Psoas muscle (tissue), 2 donors: ENCODE data around the gene TMBIM4.

DNA sequence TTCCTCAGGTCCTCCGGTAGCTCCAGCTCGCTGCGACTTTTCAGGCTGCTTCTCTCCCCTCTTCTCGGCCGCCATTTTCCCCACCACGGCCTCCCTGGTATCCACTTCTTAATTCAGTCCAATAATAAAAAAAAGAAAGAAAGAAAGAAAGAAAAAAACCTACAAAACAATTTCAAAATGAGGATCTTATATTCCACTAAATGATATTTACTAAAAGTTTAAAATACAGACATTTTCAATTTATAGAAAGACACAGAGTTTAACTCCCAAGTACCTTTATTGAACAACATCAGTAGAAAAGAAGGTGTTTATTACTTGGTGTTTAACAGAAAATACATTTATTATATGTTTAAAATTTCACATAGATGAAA is 177.9 kb upstream of the HMGA2 start:
- PRO-cap, 2 experiments: no peak in any of the 2 experiments

DNA sequence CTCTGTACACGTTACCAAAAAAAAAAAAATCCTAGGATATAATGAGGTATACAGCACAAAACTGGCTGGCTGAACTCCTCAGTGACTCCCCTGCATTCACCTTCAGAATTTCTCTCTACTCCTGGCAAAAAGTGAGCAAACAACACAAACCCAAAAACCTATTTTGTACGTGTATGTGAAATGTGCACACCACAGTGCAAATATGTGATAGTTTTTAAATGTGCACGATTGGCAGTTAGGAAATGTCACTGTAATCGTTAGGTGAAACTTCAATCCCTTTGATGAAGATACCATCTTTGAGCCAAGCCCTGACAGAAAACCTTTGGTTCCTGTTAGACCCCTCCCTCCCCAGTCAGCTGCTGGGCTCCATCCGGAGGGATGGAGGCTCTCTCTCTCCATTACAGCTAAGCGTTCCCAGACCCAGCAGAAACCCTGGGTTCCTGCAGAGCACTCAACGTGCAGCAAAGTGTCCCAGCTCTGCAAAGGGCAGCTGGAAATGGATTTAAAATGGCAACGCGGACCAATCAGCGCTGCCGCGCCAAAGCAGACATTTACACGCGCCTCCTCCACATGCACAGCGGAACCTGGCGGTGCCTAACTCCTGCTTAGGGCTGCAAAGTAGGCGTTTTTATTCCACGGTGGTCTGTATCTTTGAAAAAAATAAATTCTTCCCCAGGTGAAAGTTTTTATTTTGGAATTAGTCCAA is 1.6 kb upstream of the HMGA2 start:
- PRO-cap, 2 experiments: no peak in any of the 2 experiments

- PRO-cap, 2 experiments: no peak in any of the 2 experiments
Measured at GRCh38 chr12:65825380-65825861, 1.1 kb downstream of the HMGA2 start.

DNA sequence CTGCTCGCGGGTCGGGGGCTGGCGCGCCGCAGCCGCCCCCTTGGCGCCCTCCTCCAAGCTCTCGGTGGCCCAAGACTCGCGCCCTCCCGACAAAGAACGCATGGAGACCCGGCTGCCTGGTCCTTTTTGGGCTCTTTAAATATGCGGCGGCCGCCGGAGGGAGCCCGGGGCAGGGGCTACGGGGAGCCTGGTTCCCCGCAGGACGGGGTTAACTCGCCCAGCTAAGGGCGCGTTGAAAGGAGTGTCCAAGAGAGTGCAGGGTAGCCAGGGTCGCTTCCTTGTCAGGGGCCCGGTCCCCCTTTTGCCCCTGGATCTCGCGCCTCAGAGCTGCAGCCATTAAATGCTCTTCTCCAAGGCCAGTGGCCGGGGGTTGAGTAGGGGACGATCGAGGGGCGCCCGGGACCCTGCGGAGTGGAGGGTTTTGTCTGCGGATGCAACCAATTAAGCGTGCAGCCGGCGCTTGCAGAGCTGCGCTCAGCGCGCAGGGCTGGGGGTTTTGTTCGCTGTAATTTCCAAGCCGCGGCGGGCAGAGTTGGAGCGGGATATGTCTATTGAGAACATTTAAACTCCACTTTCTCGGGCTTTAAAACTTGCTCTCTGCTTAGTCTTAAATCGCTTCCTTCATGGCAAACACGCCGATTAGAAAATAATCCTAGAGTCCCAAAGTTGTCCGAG is 1.7 kb downstream of the HMGA2 start:
- PRO-cap, 2 experiments: no peak in any of the 2 experiments

DNA sequence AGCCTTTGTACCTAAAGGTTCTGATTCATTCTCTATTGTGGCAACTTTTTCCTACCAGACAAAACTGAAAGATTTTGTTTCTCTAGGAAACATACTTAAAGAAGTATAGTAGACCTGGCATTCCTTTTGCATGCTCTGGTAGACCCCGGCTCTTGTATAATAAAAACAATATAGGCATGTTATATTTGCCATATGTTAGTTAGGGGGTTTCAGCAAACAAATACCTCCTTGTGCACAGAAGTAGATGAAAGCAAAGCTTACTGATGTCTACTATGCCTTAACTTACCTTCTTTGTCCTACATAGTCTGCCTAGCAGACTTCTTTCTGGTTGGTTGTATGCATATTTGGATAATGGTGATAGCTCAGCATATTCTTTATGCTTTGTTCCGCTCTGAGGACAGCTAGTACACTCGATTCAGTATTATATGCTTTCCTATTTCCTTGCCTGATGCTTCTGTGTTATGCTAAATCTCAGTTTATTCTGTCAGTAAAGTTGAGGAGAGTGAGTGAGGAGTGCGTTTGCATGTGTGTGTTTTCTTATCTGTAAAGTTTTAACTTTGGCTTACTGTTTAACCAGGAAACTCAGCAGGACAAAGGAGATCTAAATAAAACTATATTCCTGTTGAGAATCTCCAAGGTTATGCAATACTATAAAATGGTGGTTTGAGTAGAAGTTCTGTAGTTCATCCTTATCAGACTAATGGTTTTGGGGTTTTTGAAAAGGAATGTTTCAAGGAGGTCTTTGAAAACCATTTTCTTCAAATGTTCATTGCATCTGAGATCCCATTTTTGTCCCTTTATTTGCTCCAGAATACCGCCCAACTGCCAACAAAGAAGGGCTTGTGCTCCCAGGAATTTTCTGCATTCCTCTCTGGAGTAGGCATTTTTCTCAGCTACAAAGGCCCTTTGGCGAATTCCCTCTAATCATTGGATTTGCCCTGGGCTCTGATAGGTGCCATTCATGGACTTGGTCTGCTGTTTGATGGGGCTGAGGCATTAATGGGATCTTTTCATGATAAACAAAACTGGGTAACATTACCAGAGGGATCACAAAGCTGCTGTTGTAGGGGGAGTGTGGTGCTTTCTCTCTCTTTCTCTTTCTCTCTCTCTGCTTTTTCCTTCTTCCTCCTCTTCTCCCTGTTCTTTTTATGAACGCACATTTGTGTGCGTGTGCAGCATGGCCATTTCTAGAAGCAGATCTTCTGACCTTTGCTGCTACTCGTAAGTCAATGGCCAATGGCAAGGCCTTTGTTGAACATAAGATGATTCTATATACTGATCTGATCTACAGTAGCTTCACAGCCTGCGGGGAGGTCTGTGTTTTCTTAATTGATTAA is 71.6 kb downstream of the HMGA2 start:
- PRO-cap, 2 experiments: no peak in any of the 2 experiments

DNA sequence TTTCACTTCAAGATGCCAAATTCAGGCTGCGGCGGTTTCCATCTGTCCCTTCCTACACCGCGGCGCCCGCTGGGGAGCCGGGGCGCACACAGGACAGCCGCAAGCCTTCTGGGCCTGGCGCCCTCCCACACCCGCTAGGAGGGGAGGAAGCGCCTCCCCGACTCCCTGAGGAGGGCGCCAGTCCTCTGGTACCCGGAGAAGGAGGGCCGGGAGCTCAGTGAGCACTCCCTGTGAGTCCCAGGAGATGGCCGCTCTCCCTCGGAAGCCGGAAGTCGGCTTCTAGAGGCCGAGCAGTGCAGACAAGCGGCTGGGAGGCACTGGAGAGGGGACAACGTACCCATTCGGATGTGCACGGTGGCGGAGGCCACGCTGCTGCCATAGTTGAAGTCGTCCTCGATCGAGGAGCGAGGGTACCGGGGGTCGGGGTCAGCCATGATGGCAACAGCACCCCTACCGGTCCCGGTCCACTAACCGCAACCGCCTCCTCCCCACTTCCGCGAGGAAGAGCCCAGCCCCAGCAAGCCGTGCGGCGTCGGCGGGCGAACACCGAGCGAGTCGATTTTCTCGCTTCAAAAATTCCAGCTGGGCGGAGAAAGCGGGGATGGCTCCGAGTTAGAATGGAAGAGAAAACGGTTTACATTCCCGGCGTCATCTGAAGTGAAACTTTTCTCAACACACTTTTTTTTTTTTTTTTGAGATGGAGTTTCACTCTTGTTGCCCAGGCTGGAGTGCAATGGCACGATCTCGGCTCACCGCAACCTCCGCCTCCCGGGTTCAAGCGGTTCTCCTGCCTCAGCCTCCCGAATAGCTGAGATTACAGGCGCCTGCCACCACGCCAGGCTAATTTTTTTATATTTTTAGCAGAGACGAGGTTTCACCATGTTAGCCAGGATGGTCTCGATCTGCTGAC is at the start of gene TMBIM4:
TMBIM4 (minus strand) TSS at position 479 of the 910 bp plus-strand sequence.
- PRO-cap, 2 experiments: peak in 2 of 2 experiments; most common plus-strand start position 520 of the sequence (in 2); most common minus-strand start position 164 of the sequence (in 2)

DNA sequence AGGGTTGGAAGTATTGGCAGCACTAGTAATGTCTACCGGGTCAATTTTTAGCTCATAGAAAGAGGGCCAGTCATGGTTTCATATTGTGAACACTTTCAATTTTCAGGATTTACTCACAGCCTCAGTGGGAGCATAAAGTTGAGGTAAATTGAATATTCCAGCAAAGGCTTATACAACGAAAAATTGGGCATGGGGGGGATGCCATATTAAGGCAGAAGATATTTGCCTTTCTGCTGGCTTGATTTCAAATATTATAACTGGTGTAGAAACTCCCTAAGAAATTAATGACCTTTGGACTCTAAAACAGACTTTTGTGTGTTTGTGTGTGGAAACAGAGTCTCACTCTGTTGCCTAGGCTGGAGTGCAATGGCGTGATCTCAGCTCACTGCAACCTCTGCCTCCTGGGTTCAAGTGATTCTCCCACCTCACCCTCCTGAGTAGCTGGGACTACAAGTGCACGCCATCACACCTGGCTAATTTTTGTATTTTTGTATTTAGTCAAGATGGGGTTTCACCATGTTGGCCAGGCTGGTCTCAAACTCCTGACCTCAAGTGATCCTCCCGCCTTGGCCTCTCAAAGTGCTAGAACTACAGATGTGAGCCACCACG is 11.6 kb downstream of the IRAK3 start:
- PRO-cap, 2 experiments: no peak in any of the 2 experiments

DNA sequence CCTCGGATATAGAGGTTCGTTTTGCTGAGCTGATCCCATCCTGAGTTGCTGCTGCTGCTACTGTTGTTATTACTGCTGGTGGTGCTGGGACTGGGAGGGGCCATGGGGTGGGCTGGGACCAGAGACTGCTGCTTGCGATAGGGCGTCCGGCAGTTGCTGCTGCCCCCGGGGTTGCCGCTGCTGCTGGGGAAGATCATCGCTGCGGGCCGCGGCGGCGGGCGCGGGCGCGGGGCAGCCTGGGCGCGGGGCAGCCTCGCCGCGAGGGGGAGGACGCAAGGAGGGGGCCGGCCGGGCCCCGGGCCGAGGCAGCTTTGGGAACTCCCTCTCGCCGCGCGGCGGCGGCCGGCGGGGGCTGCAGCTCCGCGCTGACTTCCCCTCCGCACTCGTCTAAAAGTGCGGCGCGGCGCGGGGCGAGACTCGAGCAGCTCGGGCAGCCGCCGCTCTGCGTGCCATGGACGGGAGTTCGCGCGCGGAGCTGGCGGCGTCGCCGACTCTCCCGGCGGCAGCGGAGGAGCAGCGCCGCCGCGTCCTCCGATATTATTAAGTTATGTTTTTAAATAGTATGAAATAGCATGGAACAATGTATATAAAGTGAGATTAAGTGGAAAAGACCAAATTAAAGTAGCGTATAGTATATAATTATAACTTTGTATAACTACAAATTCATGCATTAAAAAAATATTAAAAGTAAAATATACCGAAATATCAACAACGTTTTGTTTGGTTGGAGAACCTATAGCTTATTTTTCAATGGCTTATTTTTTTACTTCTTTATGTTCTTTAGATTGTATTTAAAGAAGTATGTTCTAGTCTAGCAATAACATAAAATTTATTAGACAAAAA is 46.3 kb downstream of the IRAK3 start:
- PRO-cap, 2 experiments: peak in 1 of 2 experiments; most common plus-strand start position 196 of the sequence (in 1)

DNA sequence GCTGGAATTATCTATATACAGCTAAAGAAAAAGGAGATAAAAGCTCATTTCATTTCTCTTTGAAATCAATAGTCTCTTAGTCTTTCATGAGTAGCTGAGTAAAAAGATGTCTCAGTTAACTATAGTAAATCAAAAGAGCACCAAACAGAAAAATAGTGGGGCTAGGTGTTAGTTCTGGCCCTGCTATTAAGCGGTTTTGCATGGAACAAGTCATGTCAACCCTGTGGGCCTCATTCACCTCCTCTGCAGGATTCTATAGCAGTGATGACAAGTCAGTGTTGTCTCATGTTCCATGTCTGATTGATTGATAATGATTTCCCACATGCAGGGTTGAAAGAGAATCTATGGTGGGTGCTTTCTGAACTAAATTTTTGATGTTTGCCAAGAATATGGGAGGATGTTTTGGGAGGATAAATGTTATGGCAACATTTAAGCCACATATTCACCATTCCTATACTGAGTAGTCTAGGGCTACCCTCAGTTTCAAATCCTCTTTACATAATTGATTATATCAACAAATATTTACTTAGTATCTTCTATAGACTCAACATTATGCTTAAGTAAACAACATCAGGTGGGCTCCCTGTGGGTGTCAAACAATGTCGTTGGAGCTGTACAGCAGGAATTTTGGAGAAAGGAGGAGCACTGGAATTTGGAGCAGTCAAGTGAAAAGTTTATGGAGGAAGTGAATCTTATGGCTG is 48.6 kb downstream of the IRAK3 start:
- PRO-cap, 2 experiments: no peak in any of the 2 experiments

DNA sequence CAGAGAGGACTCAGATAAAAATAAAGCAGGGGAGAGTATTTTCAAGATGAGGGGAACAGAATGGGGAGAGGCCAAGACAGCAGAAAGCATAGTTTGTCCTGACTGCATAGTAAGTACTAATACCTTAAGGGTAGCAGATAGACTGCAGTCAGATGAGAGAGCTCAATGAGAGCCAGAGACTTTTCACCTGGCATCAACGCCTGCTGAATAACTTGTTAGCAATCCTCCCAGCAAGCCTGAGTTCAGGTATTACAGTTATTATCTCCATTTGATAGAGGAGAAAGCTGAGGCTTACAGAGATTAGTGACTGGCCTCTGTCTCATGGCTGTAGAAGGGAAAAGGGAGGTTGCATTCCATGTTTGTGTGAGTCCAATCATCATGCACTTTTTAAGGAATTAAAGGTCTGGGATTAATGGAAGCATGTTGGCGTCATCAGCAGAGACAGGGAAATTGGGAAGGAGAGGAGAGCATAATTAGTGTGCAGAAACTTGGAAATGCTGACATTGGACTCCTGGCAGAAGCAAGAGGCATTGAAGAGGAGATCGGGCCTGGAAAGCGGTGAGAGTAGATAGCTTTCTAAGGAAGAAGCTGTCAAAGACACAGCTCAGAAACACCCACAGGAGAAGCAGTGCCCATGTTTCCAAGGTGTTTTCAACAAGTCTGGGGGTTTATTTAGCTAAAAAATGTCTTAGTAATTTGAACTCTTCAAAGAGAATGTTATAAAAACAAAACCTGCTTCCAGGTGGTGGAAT is 49.3 kb downstream of the IRAK3 start:
- PRO-cap, 2 experiments: no peak in any of the 2 experiments

- PRO-cap, 2 experiments: no peak in any of the 2 experiments
Measured at GRCh38 chr12:66445144-66445642, 142.9 kb downstream of the HELB start.

DNA sequence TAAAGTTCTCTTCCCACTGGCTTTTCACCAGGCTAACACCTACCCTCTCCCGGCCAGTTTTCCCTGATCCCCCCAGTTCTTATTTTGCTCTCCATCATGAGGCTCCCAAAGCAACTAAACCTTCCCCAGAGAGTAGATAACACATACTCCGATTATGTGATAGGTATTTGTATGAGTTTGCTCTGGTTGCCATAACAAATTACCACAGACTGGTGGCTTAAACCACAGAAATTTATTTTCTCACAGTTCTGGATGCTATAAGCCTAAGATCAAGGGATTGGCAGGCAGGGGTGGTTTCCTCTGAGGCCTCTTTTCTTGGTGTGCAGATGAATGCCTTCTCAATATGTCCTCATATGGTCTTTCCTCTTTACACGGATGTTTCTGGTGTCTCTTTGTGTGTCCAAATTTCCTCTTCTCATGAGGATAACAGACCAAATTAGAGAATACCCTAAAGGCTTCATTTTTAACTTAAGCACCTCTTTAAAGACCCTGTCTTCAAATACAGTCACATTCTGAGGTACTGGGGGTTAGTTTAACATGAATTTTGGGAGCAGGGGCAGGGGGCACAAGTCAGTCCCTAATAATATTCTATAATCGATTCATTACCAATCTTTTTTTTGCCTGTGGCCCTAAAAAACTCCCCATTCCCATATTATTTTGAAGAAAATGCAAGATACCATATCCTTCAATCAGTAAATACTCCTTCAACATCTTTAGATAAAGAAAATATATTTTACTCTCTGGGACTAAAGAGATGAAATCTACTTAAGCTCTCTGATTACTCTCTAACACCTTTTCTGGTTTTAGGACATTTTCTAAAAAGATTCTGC is 285.9 kb upstream of the GRIP1 start:
- PRO-cap, 2 experiments: no peak in any of the 2 experiments

DNA sequence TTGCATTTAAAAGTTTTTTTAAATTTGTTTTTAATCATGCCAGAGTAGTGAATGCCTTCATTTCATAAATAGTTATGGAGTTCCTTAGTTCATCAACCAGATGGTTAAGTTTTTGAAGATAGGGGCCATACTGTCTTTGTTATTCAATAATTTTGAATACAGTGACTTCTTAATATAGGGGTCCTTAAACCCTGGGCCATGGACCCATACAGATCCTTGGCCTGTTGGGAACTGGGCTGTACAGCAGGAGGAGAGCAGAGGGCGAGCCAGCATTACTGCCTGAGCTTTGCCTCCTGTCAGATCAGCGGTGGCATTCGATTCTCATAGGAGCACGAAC is 21.4 kb downstream of the CAND1 start:
- PRO-cap, 2 experiments: no peak in any of the 2 experiments

GRCh38 chr12:67430627-67431771 is 161.8 kb downstream of the CAND1 start:
- PRO-cap, 2 experiments: no peak in any of the 2 experiments

DNA sequence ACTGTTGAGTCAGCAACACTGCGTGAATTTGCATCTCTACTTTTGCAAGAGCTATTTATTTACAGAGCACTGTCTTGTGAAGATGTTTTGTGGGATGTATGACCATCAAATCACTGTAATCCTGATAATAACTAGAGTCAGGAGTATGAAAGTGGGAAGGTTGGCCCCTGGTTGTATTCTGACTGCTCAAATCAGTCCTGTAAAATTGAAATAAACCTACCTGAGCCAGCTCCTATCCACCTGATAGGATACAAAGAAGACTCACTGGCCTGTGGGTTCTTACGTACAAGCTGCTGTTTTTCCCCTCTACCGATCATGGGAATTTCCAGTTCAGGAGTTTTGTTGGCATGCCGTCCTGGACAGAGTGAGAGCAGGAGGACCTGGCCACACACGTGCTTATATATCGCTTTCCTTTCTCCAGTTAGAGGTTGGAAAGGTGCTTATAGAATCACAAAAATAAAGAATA is 127.4 kb downstream of the IFNG start:
- PRO-cap, 2 experiments: no peak in any of the 2 experiments

DNA sequence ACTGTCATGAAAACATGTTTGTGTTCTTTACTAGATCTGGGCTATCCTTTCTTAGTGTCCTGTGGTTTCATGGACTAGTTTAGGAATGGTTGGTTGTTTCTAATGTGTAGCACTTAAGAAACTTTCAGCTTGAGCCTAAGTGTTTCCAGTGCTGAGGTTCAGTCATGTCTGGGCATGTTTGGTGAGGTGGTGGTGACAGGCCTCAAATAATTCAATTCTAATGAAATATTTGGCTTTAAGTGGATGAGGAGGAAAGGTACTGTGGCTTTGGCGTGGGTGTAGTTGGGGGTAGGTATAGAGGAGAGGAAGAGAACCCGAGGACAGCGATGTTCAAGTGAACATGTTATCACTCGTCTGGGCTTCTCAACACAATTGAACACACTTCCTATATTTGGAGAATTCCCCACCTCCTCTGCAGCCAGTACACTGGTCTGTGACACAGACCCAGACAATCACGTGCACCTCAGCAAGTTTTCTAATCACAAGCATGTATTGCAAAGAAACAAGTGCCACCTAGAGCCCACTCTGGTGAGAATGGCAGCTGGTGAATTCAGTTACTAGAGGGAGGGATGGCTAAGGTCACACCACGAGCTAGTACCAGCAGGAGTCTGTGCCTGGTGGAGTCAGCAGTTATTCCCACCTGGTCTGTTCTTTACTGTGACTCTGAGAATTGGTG is 117.3 kb downstream of the IFNG start:
- PRO-cap, 2 experiments: no peak in any of the 2 experiments

GRCh38 chr12:68100946-68101207 is 58.7 kb downstream of the IFNG start:
- PRO-cap, 2 experiments: peak in 2 of 2 experiments; most common plus-strand start chr12:68101123 (in 1); most common minus-strand start chr12:68101032 (in 2)

- PRO-cap, 2 experiments: no peak in any of the 2 experiments
Measured at GRCh38 chr12:68175342-68176238, 16.1 kb upstream of the IFNG start.

DNA sequence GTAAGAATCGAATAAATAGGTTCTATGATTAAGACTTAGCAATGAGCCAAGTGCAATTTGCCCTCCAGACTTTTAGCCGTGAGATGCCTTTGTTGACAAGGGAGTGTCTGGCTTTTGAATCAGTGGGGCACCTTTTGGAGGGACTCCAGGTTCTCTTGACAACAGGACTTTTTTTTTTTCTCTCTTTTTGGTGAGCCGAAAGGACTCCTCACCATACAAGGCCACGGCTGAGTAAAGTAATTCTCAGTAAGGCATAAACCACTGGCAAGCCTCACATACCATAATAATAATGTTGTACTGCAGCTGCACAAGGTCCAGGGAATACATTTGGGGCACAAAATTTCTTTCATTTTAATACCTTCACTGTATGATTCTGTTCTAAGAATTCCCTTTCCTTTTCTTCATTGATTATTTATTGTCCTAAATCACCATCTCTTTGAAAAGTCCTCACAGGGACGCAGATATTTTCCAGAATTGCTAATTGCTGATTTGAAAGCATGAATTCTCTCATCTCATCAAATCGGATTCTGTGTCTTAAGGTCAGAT is 4.9 kb upstream of the MDM1 start:
- PRO-cap, 2 experiments: no peak in any of the 2 experiments

DNA sequence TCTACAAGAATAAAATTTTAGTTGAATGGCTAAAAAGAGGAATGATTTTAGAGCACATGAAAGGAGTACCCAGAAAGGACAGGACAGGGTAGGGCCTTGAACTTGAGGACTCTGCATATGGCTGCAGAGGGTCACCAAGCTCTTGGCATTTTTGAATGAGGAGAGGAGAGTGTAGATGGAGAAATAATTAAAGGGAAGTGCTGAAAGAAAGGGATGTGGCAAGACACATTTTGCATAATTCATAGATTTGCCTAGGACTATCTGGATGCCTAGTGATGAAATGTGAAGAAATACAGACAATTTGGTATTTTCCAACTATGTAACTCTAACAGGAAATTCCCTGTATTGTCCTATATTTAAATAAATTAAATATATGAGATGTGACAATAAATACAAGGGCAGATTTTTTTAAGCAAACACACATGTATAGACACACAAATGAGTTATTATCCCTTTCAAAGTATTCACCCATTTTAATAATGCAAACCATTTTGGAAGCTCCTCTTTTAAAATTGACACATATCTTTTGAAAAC is 27.6 kb upstream of the MDM1 start:
- PRO-cap, 2 experiments: no peak in any of the 2 experiments